ENCODE measurements around the genes PKN2 and LRRC8D.

DNA sequence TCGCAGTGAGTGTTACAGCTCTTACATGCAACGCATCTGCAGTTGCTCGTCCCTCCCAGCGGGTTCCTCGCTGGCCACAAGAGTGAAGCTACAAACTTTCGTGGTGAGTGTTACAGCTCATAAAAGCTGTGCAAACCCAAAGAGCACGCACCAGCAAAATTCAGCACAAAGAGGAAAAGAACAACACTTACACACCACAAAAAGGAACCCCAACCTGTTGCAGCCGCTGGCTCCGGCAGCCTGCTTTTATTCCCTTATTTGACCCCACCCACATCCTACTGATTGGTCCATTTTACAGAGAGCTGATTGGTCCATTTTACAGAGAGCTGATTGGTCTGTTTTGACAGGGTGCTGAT lies 23.6 kb upstream of the CLCA4 start:
- PRO-cap = no peak

GRCh38 chr1:86773575-86774797 lies 69.6 kb downstream of the SH3GLB1 start:
- PRO-cap = bidirectional peak, plus-strand start at chr1:86774592, minus-strand start at chr1:86774358

DNA sequence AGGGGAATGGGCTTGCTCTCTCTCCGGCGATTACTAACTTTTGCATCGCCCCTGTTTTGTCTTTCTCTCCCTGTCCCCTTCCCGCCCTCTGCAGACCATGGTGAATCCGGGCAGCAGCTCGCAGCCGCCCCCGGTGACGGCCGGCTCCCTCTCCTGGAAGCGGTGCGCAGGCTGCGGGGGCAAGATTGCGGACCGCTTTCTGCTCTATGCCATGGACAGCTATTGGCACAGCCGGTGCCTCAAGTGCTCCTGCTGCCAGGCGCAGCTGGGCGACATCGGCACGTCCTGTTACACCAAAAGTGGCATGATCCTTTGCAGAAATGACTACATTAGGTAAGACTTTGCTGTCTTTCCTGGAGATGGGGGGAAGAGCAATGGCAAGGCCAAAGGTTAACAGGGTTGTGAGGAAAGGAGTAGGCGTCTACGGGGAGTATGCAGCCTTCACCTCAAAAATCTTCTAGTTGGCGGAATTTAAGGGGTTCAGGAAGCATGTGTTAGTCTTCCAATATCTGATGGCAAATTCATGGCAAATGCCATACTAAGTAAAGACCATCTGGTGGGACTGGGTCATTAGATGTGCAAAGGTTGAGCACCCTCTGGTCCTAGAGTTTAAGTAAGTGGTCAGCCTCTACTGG lies 3.4 kb downstream of the LMO4 start:
- PRO-cap = no peak

DNA sequence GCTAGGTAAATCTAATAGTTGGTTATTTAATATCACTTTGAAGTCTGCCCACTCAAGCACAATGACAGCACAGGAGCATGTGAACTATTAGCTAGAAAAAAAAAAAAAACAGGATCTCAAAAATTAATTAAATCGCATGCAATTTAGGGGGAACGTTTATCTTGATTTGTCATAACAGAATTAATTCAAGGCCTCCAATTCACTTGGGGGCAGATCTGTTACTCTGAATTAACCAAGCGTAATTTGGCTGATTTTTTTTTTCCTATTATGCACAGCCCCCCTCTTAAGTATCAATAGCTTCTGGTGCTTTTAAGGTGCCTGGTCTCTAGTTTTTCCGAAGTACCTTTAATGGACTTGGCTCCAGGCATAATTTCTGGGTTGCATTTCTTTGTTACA lies 7.1 kb downstream of the LMO4 start:
- PRO-cap = no peak

- PRO-cap = no peak
Measured at GRCh38 chr1:87577167-87577421, 248.4 kb downstream of the LMO4 start.

DNA sequence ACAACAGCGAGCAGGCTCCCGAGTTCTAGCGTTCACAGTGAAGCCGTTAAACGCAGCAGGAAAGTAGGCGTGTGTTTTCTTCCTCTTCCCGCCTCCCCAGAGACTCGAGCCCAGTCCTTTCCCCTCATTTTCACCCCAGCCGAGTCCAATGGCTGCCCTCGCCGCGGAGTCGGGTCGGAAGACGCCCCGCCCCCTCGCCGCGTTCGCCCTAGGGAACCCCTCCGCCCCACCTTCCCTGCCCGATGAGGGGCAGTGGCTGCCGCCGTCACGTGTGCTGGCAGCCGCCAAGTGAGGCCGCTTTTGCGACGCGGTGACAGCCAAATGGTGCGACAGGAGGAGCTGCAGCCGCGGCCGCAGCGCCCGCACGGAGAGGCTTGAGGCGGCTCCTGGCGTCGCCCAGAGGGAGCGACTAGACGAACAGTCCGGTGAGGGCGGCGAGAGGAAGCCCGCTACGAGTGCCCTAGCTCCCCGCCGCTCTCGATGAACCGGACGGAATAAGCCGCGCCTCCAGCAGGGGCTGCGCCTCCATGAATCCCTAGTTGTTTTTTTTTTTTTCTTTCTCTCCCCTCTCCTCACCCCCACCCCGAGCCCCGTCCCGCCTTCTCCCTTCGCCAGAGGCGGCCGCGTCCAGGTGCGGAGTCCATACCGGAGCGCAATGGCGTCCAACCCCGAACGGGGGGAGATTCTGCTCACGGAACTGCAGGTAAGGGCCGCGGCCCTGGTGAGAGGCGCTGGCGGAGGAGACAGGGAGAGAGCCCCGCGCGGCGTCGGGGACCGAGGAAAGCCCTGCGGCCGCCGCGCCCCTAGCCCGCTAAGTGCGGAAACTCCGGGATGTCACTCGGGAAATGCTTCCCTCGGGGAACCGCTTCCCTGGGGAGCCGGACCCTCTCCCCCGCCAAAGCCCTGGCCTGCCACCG lies at the start of gene PKN2:
PKN2 (plus strand) TSS at position 348 of the 917 bp plus-strand sequence.
- PRO-cap = bidirectional peak, plus-strand start at position 320 of the sequence, minus-strand start at position 39 of the sequence

- PRO-cap = unidirectional peak, plus-strand start at chr1:88891020
Measured at GRCh38 chr1:88890694-88891086, 677 bp downstream of the GTF2B start.

- PRO-cap = no peak
Measured at GRCh38 chr1:89010880-89011311, 11.8 kb downstream of the GBP3 start.

- PRO-cap = no peak
Measured at GRCh38 chr1:89113841-89114422, 12.0 kb downstream of the GBP2 start.

- PRO-cap = no peak
Measured at GRCh38 chr1:89127730-89128087, 1.8 kb upstream of the GBP2 start.

DNA sequence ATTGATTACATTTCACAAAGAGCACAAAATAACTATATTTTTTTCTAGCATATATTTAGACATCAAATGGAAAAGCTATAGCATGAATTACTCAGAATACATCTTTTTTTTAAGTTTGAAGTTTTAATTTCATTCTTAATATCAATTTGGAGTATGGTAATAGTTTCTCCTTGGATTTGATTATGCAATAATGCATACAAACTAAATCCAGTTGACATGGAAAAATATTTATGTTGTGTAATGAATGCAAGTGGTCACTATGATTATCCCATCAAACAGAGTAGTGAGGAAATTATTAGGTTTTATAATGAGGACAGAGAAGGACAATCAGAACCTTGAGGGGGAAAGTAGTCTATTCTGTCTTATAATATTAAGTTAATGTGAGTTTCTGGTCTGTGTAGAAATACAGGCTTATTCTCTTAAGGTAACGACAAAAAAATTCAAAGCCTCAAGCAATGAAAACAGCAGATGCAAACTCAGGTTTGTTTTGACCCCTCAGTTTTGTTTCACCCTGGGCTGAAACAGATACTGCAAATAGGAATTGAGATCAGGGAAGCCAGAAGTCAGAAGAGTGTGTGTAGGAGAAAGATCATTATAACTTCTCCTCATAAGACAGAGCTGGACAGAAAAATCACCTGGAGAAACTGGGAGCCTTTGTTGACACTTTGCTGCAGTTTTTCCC lies 23.7 kb downstream of the LRRC8B start:
- PRO-cap = unidirectional peak, plus-strand start at position 537 of the sequence

DNA sequence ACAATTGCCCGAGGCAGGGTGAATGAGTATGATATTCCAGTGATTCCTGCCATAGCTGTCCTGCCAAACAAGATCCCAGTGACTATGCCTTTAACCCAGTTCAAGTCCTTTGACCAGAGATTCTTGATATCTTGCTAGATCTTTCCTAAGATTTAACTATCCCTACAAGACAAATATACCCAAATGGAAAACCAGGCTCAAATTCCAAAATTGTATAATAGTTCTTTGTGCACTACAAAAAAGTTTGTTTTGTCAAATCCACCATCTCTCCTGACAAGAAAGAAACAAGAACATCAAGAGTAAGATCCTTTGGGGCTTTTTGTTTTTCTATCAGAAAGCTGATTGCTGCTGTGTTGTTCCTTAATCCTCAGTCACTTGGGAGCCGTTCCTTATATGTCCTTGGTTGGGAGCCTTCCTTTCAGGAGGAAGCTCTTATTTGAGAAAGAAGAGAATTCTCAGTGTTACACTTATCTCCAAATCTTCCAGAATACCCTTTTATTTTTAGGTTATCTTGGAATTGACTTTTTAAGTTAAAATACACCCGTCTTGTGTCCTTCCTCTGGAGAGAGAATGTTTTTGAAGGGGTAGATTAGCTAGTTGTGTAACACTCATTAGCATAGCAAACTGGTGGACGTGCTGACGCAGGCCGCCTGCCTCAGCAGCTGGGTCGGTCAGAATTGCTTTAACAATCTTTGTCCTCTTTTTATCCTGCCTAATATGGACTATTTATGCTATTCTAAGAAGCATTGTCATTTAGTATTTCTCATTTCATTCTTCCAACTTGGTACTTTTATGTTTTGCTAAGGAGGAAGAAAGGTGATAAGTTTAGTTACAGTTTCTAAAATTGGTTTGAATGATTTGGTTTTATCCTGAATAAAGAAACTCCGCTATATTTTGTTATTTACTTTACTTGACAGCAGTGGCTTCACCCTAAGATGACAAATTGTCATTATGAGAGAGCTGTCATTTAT lies 42.1 kb downstream of the LRRC8B start:
- PRO-cap = bidirectional peak, plus-strand start at position 617 of the sequence, minus-strand start at position 377 of the sequence

DNA sequence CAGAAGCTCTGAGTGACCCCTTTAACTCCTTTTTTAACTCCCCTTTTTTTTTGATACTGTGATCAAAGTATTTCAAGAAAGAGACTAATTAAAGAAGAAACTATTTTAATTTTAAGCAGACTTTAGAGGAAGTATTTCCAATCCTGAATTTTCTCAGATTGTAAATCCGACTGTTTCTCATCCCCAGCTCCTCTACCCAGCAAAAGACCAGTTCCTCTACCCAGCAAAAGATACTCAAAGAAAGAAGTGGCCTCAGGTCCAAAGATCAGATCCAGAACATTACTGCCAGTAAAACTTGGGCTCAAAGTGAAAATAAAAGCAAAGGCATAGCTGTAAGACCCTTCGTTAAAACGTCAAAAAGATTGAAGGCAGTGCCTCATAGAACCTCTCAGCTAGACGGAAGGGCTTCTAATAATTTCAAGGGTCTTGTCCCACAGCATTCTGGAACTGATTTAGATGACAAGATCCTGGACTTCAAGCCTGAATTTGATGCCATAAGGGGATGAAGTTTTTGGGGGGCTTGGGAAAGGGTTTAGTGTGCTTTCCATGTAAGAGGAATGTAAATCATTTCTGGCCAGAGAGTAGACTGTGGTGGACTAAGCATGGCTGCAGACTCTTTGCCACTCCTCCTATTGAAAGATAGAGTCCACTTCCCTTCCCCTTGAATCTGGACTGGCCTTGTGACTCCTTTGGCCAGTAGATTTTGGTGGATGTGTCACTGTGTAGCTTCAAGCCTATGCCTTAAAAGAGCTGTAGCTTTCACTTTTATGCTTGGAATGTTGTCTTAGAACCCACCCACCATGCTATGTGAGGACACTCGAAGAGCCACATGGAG lies 50.1 kb downstream of the LRRC8B start:
- PRO-cap = no peak

- PRO-cap = no peak
Measured at GRCh38 chr1:89583165-89583966, 49.6 kb upstream of the LRRC8C start.

DNA sequence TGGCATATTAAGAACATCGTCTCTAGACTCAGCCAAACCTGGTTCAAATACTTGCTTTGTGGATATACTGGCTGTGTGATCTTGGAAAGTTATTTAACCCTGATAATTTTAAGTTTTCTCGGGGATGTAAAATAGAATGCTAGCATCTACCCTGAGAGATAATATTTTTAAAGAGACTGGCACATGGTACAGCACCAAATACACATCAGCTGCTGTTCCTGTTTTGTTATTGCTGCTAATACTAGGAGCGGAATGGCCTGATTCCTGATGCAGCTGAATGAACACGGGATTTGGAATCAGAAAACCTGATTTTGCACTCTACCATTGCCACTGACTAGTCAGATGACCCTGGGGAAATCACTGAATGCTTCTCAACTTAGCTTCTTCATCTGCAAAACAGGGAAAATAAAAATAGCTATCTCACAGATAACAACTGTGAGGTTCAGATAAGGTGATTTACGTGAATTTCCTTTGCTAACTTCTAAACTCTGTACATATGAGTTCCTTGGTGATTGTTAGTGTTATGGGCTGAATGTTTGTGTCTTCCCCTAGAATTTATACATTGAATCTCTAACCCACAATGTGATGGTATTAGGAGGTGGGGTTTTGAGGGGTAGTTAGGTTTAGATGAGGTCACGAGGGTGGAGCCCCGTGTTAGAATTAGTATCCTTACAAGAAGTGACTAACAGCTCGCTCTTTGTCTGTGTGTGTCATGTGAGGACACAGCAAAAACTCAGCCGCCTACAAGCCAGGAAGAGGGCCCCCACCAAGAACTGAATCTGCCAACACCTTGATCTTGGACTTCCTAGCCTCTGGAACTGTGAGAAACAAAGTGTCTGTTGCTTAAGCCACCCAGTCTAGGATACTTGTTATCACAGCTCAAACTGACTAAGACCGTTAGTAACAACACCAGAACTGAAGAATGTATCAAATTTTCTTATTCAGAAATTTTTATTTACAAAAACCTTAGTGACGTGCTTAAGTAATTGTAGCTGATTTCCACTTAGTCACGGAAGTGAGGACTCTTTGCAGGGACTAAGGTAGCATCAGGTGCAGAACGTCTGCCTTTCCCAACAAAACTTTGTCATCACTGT lies 24.8 kb upstream of the LRRC8C start:
- PRO-cap = bidirectional peak, plus-strand start at position 700 of the sequence, minus-strand start at position 564 of the sequence

DNA sequence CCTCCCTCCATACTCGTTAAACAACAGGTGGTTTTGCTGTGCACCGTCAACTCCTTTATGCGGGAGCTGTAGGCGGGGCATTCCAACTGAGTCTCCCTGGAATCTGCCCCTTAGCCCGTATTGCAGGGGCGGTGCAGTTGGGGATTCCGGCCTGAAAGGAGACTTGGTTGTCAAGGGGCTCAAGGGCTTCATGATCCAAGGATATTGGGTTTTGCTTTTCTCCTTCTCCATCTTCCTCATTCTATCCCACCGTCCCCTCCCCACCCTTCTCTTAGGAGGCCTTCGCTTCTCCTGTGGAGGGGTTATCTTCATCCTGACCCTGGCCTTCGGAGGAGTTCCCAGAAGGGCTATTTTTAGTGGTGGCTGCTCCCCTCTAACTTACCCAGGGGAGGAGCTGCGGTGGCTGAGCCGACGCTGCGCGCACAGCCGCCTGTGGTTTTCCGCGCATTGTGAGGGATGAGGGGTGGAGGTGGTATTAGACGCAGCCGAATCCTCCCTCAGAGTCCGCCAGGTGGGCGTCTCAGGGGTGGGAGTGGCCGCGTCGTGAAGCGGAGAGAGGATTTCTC lies 562 bp upstream of the LRRC8C start:
- PRO-cap = bidirectional peak, plus-strand start at position 120 of the sequence, minus-strand start at position 59 of the sequence; bidirectional peak, plus-strand start at position 452 of the sequence, minus-strand start outside the sequence

DNA sequence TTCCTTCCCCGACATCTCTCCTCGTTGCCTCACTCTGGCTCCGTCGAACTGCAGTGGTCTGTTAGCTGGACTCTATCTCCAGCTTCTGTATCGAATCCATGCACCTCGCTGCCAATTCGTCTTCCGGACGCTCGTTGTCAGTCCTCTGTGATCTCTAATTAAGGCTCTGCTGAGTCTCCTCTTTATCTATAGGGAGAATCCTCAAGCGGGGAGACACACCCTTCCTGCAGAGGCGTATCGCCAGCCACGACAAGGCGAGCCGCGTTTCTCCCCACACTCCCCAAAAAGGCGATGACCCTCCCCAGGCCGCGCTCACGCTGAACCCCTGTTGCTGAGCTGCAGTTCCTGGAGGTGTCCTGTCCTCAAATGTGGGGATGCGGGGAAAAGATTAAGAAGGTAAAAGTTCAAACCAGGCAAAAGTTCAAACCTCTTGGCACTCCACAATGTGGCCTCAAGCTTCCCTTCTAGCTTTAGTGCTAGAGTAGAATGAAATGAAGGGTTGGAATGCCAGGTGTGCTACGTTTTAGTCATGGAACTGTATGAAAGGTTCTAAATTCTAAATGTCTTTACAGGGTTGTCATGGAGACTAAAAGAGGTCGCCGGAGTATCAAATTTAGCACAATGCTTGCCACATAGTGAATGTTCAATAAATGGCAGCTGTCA lies 57.4 kb upstream of the LRRC8D start:
- PRO-cap = no peak

DNA sequence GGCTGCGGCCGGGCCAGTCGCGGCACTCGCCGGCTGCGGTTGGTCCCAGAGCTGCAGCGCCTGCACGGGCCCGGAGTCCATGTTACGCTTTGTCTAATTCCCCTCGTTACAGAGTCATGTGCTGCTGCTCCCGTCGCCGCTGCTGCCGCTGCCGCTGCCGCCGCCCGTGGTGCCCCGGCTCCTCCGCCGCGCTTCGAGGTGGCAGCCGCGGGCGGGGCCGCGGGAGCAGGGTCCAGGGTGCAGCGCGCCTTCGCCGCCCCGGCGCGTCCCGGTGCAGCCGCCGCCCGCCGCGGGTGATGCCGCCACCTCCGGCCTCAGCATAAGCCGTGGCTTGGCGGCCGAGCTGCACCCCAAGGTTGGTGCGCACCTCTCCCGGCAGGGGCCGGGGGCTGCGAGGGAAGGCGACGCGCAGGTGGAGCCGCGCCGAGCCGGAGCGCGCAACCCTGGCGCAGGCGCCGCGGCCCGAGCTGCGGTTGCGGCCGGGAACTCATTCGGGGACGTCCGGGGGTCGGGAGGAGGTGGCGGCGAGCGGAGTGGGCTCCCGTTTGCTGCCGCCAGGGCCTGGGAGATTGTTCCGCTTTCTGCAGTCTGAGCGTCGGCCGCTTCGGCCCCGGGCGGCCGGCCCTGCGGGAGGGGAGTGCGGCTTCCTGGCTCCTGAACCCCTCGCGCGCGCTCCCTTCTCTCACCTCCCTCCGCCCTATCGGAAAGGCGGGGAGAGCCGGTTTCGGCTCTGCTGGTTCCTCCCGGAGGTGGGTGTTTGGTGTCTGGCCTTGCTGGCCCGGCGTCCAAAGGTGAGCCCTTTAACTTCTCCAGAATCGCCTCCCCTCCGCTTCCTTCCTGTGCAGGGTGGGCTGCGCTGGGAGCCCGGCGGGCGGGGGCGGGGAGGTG lies at the start of gene LRRC8D:
LRRC8D (plus strand) TSS at position 96 of the 888 bp plus-strand sequence.
- PRO-cap = bidirectional peak, plus-strand start at position 96 of the sequence, minus-strand start outside the sequence; unidirectional peak, plus-strand start at position 490 of the sequence; bidirectional peak, plus-strand start outside the sequence, minus-strand start at position 822 of the sequence

GRCh38 chr1:89872072-89872636 lies 51.3 kb downstream of the LRRC8D start:
- PRO-cap = no peak

GRCh38 chr1:89906459-89907209 lies 85.8 kb downstream of the LRRC8D start:
- PRO-cap = no peak

Data from bronchial lymph node (tissue), 1 donor.